Peritoneum (tissue), 1 donor: ENCODE data around the gene ANGPTL2.

GRCh38 chr9:124811423-124812089, 34.6 kb downstream of the OLFML2A start:
- PRO-cap: no peak

GRCh38 chr9:125151493-125152386, 8.4 kb upstream of the SCAI start:
- PRO-cap: no peak

GRCh38 chr9:125468489-125469185, 207.0 kb downstream of the GAPVD1 start:
- PRO-cap: no peak

DNA sequence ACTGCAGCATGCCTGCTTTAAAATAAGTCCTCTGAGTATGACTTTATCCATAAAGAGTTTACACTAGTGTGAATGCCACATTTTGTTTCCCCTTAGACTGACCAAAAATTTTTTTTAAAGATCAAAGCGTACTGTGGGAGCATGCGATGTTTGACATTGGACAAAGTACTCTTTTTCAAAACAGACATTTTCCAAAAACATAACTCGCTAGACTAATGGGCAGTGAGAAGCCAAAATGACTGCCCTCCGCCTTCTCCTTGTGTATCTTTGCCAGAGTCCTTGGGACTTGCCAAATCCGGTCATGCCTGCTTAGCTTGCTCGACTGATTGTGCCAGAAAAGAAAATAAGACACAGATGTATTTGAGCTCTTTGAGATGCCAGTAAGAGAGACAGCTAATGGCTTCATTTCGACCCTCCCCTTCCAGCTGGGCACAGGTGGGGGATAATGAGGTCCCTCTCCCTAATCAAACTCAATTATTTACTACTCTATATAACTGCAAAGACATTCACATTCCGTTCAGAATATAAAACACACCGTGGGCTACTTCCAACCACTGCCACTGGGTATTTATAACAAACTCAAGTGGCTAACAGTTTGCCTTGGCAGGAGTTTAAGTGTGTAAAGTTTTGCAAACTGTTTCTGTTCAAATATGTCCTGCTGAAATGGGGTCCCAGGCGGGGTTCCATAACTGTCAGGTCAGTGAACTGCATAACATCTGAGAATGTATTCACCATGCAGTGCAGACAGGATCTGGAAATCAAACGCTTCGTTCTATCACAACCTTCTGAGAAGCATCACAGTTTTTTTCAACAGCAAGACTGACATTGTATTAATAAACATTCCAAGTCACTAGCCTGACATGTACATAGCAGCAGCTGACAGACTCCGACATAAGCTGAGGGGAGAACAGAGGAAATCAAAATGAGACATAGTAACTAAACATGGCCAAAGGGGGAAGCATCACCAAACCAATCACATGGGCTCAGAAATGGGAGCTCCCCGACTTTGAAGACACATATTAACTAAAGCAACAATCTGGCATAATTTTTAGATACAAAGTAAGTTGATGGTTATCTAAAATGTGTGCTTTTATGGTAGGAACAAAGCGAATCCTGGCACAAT, 157.2 kb downstream of the MAPKAP1 start:
- PRO-cap: no peak

DNA sequence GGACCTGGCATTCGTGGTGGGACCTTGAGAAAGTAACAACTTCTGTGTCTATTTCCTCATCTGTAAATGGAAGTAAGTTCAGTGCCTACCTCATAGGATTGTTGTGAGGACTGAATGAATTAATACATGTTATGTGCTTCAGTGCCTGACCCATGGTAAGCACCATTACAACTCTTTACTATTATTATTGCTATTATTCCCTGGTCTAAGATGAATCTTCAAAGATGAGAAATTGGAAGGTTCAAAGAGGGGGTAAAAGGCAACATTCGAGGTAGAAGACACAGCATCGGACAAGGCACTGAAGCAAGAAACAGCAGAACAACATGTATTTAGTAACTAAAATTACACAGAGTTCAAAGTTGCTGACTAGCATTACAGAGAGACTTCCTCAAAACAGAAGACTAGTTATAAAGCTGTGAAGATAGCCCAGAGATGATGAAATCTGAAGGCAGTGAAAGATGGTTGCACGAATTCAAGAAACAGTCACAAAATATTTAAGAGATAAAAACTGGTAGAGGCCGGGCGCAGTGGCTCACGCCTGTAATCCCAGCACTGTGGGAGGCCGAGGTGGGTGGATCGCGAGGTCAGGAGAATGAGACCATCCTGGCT, 16.4 kb downstream of the MAPKAP1 start:
- PRO-cap: no peak

- PRO-cap: no peak
These were observed 141.8 kb downstream of the PBX3 start for GRCh38 chr9:125888819-125889488.

GRCh38 chr9:126661392-126662183, 47.9 kb downstream of the LMX1B start:
- PRO-cap: no peak

DNA sequence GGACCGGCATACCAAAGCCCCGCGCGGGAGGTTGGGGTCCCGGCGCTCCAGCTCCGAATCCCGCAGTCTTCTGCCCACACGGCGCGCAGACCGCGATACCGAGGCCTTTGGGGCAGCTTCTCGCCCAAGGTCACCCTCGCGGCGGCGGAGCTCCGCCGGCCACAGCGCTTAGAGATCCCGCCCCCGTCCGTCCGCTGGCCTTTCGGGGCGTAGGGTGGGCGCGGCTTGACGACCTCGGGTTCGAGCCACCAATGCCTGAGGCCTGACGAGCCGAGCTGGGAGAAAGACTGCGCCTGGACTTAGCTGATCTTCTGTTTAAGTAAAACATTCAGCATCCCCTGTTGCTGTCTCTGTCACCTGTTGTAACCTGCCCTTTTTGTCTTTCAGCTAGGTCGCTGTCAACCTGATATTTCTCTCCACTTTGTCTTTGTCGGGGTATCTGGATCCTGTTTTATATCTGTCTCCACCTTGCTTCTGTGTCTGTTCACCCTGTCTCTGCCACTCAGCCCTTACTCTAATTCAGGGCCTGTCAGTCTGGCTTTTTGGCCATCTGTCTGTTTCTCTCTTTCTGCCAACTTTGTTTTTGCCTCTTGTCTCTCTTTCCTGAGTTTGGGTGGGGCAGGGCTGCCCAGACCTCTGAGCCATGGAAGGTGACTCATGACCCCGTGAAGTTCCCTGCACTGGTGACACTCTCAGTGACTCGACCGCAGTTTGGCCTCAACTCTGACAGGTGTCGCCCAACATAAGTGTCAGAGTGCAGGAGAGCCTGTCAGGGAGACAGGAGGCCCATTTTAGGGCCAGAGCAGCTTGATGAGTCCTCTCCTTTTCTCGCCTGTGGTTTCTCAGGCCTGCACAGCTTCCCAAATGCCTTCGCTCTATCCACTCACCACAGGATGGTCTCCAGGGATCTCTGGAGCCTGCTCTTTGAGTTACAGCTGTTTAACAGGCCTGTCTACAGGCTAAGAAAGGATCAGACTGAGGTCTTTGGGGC, 707 bp downstream of the ZBTB43 start:
- PRO-cap: no peak

GRCh38 chr9:126832927-126833717, 27.3 kb upstream of the ZBTB34 start:
- PRO-cap: no peak

GRCh38 chr9:126838350-126839088, 21.9 kb upstream of the ZBTB34 start:
- PRO-cap: no peak

- PRO-cap: no peak
These were observed 43.0 kb downstream of the RALGPS1 start for GRCh38 chr9:126957646-126957974.

DNA sequence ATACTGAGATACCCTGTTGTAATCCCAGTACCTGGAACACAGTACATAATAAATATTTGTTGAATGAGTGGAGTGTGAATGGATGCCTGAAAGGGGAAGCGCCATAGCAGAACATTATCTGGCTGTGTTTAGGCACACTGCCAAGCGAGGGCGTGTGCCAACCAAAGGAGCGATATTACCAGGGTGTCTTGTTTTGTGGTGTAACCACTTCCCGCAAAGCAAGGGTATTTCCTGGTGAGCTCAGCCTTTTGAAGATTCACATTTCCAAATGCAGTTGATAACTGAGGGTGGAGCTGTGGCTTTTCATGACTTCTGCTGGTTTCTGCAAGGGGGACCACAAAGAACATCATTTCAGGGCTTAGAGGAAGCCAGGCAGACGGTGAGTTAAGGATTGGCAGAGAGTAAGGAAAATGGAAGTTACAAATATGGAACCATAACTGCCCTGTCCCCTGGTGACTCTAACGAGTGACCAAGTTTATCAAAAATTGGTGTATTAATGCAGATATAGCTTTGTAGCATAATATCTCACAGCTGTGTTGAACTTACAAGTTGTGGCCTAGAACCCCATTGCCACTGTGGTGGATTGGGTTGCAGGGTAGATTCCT, 71.3 kb downstream of the RALGPS1 start:
- PRO-cap: no peak

- PRO-cap: unidirectional peak, minus-strand start at chr9:127122634
These were observed at the start of gene ANGPTL2 for GRCh38 chr9:127121883-127122866. Gene ANGPTL2, minus strand, starts transcription at chr9:127122635.

GRCh38 chr9:127123329-127124016, 1.0 kb upstream of the ANGPTL2 start:
- PRO-cap: no peak

- PRO-cap: no peak
These were observed 6.1 kb upstream of the ANGPTL2 start for GRCh38 chr9:127128223-127129265.

GRCh38 chr9:127226271-127226709, 38.3 kb upstream of the GARNL3 start:
- PRO-cap: no peak

DNA sequence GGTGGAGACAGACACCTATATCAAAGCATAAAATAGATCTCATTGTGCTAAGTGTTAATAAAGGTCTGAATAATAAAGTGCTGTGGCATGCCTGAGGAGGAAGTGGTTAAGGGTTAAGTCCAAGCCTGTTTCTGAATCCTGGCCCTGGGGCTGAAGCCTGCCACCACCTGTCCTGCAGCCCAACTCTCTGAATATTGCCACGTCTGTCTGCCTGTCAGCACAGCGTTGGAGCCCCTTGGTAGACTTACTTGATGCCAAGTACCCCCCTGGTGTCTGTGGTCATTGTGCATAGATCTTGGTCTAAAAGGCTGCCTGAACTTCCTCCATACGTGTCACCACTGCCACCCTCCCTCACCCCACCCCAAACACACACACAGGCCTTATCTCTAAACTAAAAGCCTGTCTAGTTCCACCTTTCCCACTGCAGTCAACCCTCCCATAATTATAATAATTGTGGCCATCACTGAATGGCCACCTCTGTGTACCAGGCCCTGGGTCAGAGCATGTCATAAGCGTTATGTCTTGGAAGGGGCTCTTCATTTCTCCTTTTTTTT, 35.4 kb upstream of the SLC2A8 start:
- PRO-cap: no peak

DNA sequence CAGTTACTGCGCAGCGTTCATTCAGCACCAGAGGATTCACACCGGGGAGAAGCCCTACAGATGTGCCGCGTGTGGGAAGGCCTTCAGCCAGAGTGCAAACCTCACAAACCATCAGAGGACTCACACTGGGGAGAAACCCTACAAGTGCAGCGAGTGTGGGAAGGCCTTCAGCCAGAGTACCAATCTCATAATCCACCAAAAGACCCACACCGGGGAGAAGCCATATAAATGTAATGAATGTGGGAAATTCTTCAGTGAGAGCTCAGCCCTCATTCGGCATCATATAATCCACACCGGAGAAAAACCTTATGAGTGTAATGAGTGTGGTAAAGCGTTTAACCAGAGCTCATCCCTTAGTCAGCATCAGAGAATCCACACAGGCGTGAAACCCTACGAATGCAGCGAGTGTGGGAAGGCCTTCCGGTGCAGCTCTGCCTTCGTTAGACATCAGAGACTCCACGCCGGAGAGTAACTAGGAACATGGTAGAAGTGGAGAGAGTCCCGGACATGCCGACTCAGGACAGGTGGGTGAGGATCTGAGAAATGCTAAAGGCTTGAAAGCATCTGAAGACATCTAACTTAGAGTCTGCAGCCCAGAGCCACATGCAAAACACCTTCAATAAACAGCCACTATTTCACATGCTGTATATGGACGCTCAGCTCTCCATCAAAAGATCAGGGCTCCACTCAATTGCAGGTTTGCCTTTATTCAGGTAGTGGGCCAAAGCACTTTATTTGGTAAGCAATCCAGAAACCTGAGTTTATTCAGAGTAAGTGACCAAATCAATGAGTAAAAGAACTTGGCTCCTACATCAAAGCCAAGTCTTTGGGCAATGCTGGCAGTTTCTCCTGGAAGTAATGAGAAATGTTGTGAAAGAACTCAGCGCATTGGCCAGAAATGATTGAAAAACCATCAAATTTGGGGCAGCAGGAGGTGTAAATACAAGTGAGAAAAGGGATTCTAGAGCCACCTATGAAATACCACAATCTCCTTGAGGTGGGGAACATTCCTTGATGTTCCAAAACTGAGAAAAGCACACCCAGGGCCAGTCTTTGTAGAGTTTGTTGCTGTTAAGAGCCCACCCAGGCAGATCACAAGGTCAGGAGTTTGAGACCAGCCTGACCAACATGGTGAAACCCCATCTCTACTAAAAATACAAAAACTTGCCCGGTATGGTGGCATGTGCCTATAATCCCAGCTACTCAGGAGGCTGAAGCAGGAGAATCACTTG, 6.1 kb downstream of the RPL12 start:
- PRO-cap: no peak

DNA sequence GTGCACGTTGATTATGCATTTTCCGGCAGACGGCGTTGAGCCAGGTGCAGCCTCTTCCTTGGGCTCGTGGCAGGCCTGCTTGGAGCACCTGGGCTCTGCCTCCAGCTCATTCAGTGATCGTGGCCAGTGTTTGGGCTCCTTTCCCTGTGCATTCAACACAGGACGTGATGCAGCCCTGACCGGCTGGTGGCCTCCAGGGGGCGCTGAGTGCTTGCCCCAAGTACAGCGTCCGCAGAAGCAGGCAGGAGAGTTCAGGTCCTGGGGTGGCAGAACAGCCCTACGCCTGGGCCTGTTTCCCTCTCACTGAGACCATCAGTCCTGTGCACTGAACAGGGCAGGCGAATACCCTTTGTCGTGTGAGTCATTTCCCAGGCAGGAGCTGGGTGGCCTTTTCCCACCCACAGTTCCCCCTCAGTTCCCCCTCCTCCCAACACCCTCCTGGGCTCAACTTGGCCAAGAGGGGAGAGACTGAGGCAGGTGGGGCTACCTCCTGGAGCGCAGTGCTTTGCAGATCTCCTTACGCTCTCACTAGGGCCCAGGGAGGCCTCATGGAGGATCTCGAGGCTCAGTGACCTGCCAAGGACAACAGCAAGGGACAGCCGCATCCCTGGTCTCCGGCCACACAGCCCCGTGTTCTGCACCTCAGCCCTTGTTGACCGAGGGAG, 52.8 kb downstream of the LRSAM1 start:
- PRO-cap: no peak

GRCh38 chr9:127557907-127558590, 10.8 kb downstream of the NIBAN2 start:
- PRO-cap: no peak